Airway epithelial cell (primary cell): ENCODE measurements around the gene CHAMP1.

DNA sequence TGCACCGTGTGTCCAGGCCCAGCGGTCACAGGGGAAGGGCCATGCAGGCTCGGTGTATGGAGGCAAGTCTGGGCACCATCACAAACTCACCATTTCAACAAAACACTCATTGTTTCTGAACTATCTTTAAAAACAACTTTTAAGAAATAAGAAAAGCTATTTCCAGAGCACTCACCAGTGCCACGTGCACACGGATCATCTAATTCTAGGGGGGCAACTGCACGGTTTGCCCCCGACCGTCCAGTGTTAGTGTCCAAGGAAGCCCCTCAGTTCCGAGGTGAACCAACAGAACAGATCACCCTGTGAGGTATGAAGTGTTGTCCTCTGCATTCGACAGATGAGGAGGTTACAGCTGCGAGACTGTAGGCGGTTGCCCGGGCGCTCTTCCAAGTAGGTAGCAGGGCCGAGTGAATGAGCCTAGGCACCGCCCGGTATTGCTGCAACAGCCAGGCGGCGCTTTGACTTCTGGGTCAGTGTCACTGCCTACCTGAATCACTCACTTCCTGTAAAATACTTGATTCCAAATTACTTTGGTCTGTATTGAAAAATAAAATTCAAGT is 19.1 kb upstream of the RASA3 start:
- RAMPAGE, long total RNA = no peak

DNA sequence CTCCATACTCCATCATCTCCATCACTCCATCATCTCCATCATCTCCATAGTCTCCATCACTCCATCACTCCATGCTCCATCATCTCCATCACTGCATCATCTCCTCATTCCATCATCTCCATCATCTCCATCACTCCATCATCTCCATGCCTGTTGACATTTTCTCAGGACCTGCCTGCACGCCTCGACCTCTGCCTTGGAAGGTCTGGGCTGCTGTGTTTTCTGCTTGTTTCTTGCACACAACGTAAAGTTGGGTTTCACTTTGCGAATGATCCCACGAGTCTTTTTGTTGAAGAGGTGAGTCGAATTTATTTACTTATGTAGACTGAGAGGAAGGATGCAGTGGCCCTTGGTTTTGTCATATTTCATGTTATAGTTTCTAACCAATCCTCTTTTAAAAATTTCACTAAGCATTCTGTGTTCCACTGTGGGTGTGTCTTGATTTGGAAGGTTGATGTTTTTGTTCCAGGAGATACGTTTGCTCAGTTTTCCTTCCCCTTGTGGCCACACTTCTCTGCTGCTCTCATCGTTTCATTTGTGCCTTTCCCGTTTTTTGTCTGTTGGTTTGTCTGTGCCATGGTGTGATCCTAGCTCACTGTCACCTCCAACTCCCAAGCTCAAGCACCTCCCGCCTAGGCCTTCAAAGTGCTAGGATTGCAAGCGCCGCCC is 21.5 kb upstream of the RASA3 start:
- RAMPAGE, long total RNA = no peak

GRCh38 chr13:114281711-114282284 is 397 bp downstream of the UPF3A start:
- RAMPAGE, long total RNA = start-site peak on the plus strand at chr13:114281937-114282054, 721 and 90 reads in 2 replicates

DNA sequence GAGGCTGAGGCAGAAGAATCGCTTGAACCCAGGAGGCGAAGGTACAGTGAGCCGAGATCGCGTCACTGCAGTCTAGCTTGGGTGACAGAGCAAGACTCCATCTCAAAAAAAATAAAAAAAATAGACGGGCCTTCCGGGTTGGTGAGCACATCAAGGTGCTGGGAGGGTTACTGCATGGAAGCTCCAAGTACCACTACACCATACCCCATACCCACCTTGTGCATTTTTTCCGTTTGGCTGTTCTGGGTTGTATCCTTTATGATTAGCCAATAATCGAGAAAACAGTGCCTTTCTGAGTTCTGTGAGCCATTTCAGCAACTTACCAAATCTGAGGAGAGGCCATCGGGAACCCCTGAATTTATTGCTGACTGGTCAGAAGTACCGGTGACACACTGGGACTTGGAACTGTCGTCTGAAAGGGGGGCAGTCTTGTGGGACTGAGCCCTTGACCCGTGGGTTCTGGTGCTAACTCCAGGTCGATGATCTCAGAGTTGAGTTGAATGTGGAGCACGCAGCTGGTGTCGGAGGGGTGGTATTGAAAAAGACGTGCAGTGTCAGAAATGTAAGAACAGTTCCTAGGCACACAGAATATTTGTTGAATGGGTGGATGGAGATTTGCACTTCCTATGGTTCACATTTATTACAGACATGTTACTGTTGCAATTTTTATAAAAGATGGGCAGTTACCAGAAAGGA is 15.0 kb downstream of the UPF3A start:
- RAMPAGE, long total RNA = no peak

DNA sequence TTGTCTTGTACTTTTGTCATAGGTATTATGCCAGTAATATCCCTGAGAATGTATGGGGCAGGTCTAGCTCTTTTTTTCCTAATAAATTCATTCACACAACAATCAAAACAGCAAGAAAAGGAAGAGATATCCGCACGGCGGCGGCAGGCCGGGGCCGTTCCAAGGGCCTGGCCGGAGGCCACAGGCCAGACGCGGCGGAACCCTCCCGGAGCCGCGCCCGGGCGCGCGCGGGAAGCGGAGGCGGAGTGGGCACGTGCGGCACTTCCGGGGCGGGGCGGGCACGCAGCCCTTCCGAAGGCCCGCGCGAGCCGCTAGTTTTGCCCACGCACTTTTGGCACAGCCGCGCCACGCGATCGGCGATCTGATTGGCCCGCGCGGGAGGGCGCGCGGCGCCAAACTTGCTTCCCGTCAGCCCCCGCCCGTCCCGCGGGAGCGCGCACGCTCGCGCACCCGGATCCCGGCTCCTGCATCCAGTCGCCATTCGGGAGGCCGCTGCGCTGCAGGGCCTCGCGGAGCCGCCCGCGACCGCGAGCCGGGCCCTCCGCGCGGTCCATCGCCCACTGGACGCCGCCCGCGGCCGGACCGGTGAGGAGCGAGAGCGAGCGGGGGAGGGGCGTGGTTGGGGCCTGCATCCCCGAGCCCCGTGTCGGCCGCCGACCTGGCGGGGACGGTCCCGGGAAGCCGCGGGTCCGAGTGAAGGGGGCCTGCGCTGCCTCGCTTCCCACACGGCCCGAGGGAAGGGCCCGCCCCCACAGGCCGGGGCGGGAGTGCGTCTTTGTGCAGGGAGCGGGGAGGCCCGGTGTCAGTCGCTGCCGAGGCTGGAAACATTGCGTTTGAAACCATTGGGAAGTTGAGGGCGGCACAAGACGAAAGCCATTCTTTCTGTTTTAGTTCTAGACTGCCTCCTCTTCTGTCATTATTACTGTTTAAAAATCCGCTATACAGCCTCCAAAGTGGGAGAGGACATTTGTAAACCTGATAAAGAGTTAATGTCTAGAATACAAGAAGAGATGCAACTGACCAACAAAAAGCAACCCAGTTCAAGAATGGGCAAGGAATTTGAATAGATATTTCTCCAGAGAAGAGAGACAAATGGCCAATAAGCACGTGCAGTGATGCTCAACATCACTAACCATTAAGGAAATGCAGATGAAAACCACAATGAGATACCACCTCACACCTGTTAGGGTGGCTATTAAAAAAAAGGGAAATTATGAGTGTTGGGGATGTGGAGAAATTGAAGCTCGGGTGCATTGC is at the start of gene CHAMP1:
Gene CHAMP1 (plus strand): TSS at position 445 of the 1,257 bp plus-strand sequence.
- RAMPAGE, long total RNA = no peak